Skeletal muscle satellite cell (primary cell): ENCODE data around the genes IQCJ, IQCJ-SCHIP1 and SMC4.

- CAGE, long polyA plus RNA: no peak
Observed at GRCh38 chr3:157127787-157128181, 32.2 kb downstream of the CCNL1 start.

GRCh38 chr3:157155549-157156304 lies 4.2 kb downstream of the CCNL1 start:
- CAGE, long polyA plus RNA: no peak

DNA sequence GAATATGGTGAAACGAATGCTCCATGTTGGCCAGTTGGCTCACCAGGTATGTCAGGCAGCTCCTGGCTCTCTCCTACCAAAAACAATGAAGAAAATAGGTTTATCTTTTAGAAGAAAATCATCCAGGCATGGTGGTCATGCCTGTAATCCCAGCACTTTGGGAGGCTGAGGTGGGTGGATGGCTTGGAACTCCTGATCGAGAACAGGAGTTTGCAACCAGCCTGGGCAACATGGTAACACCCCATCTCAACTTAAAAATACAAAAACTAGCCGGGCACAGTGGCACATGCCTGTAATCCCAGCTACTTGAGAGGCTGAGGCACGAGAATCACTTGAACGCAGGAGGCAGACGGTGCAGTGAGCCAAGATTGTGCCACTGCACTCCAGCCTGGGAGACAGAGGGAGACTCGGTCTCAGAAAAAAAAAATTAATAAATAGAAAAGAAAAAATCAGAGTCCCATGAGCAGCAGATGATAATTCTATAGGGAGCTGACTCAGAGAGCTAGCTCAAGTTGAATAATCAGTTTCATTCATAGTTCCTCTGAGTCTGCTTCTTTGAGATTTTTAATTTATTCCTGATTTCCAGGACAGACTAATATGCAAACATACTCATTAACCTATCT lies 55.2 kb upstream of the PTX3 start:
- CAGE, long polyA plus RNA: no peak

GRCh38 chr3:158585299-158585609 lies 14.3 kb downstream of the MLF1 start:
- CAGE, long polyA plus RNA: no peak

- CAGE, long polyA plus RNA: no peak
Observed at GRCh38 chr3:158633124-158633412, 11.3 kb upstream of the GFM1 start.

DNA sequence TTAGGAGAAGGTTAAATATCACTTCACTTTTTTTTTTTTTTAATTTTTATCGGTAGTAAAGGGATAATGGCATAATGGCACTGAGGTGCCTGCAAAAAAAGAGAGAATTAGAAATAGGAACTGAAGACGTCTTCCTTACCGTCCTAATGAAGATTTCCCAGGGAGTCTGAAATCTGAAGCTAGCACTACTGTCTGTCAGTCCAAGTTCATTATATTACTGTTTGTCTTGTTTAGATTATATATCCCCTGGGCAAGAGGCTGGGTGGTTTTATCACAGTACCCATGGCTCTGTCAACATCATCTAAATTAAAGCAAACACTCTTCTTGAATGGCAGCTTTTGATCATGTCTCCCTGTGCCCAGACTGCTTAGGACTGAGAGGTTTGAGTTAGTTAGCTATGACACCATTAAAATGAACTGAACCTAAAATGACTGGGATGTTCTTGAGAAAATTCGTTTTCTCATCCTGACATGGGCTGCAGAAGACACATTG lies 23.9 kb upstream of the IQCJ start:
- CAGE, long polyA plus RNA: no peak

DNA sequence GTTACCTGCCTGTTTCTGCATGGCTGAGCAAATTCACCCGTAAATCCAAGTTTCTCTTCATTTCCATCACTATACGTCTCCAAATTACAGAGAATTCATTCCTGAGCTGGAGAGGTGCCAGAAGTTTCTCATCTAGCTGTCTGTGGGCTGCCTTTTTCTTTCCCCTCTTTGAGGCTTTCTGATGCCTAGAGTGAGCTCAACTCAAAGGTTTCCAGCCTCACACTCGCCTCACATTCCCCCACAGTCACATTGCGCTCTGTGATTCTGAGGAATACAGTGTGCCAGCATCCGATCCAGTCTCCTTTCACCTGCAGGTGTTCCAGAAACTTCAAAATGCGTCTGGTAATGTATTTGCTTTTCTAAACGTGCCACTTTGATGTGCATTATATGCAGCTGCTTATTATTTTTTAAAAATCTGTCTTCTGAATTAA lies at the start of gene IQCJ:
TSS of gene IQCJ (plus strand) at position 220 of the 431 bp plus-strand sequence.
- CAGE, long polyA plus RNA: no peak

DNA sequence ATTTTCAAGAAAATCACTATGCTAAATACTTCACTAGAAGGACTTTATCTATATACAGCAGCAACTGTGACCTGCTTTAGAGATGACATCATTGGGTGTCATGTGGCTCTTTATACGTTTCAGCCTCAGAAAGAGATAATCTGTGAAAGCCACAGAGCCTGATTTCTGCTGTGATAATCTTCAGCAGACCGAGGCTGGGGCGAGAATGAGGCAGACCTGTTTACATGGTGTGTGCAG lies at the start of gene IQCJ-SCHIP1:
TSS of gene IQCJ-SCHIP1 (plus strand) at position 128 of the 237 bp plus-strand sequence.
- CAGE, long polyA plus RNA: no peak

- CAGE, long polyA plus RNA: no peak
Observed at GRCh38 chr3:159806385-159806778, 418.8 kb upstream of the C3orf80 start.

GRCh38 chr3:159881465-159882429 lies 343.5 kb upstream of the C3orf80 start:
- CAGE, long polyA plus RNA: no peak

DNA sequence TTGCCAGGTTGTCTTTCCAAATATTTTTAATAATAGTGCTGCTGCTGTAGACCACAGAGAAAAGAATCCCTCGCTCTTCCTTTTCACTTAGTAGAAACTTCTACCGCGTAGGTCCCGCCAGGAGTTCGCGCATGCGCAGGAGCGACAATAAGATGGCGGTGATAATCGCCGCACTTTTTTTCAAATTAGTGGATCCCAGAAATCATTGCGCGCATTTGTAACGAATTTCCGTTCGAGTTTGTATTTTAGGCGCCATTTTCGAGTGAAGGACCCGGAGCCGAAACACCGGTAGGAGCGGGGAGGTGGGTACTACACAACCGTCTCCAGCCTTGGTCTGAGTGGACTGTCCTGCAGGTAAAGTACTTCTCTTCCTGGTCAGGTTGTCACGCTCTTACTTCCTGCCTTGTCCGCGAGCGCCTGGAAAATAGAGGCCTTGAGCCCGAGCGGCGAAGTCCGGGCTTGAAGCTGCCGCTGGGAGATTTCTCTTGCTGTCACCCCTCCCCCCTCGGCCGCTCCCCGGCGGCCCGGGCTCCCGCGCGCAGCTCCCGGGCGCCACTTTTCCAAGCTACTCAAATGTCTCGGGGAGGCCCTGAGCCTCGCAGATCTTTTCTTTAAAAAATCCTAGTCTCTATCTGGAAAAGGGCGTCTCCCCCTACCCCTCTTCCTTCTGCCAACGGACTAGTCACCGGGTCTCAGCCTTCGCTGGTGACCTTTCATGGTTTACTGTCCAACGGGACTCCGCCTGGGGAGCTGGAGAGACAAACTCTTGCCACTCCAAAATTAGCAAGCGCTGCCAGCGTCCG lies at the start of gene SMC4:
TSS of gene SMC4 (plus strand) at position 255 of the 803 bp plus-strand sequence.
- CAGE, long polyA plus RNA: no peak

DNA sequence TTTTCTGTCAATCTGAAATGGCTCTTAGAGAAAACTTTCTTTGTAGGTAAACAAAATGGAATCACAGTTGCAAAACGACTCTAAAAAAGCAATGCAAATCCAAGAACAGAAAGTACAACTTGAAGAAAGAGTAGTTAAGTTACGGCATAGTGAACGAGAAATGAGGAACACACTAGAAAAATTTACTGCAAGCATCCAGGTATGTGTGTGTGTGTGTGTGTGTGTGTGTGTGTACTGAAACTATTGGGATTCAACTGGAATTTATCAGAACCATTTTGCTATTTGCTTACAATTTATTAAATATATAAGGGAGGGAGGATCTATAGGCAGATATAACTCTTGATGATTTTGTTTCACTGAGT lies 24.8 kb downstream of the TRIM59 start:
- CAGE, long polyA plus RNA: no peak

DNA sequence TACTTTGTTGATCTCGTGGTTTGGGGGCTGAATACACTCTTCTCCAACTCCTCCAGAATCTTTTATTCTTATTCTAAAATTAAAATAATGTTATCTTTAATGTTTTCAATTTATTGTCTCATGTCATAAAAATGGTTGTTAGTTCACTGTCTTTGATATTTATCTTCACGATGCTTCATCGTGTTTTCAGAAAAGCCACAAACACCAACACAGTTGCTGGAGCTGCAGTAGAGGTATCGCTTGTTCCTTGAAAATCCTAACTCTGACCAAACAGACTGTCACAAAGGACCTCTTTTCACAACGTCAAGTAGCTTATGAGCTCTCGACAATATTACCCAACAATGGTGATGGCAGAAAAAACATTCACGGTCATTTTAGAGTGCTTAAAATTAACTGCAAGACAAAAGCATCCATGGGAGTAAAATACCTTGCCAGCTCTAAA lies 842 bp downstream of the TRIM59 start:
- CAGE, long polyA plus RNA: no peak

DNA sequence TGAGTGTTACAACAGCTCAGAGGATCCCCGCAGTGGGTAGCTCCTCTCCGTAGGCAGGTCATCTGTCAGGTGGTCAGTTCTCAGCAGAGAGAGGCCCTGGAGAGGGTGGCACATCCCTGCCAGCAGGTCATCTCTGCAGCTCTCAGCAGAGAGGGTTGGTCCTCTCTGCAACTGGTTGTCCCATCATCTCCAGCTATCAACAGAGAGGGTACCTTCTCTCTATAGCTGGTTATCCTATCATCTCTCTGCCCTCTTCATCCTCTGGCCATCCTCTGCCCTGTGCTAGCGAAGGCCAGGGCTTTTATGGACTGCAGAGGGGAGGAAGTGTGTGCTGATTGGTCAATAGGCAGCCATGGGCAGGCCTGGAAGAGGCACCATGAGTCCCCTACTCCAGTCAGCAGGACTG lies 10.3 kb upstream of the TRIM59 start:
- CAGE, long polyA plus RNA: no peak

DNA sequence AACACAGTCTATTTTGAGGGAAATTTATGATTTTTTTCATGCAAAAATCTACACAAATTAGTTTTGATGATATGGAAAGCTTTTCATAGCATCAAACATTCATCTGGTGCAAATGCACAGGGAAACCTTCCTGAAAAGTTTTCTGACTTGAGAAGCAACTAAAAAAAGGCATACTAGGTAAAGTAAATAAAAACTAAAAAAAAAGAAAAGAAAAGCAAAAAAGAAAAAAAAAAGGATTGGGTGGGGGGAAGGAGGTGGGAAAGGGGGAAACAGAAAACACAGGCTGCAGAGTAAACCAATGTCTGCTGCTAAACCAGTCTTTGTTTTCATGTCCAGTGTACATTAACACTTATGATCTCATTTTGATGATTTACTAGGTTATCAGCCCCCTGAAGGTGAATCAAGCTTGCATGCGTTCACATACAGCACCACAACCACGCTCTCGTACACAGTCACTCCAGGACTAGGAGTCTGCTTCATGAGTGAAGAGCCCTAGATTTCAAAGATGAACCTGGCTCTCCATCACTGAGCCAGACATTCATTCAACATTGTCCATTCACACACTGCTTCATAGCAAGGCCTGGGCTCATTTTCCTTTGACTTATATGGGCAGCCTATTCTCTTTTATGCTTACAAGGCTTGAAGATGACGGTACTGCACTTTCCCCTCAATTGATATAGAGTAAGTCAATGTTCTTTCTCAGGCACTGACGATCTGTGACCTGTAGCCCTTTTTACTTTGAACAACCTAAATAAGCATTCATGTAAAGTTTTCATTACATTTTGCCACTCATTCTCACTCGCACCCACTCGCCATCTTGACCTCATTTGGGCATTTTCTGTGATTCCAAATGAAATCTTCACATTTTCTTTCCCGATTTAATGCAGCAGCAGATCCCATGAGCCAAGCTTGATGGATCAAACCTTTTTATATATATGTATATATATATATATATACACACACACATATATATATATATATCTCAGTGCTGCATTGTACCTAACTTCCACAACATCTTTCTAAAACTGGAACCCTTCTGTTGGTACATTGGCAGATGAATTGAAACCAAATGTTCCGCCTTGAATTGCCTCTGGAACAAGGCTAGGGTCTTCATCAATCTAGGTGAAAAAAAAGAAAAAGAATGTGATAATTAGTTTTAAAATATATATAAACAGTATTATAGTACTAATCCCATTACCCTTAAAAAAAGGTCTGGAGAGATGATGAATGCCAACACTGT lies 51.9 kb upstream of the TRIM59 start:
- CAGE, long polyA plus RNA: start-site peak on the minus strand centred at position 371 of the sequence, 44 bp wide, 48 and 37 reads in 2 replicates

- CAGE, long polyA plus RNA: no peak
Observed at GRCh38 chr3:160757080-160757819, 1.2 kb downstream of the PPM1L start.

DNA sequence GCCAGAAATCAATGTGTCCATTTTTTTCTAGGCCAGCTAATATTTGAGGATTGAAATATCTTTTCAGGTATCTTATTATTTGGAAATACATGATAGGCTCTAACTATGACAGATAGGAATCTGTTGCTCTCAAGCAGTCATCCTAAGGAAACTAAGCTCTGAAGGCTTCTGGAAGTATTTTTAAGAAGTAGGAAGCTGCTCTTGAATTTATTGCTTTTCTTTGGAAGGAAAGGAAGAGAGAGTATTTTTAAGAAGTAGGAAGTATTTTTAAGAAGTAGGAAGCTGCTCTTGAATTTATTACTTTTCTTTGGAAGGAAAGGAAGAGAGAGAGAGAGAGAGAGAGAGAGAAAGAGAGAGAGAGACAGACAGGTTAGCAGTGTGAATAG lies 80.0 kb downstream of the PPM1L start:
- CAGE, long polyA plus RNA: no peak

DNA sequence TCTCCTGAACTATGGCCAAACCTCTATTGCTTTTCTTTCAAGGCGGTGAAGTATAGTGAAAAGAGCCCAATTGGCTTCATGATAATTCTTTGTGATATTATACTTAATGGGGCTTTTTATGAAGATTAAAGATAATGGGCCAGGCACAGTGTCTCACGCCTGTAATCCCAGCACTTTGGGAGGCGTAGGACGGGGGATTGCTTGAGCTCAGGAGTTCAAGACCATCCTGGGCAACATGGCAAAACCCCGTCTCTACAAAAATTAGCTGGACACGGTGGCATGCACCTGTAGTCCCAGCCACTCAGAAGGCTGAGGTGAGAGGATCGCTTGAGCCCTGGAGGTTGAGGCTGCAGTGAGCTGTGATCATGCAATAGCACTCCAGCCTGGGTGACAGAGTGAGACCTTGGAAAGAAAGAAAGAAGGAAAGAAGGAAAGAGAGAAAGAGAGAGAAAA lies 124.9 kb downstream of the B3GALNT1 start:
- CAGE, long polyA plus RNA: no peak

DNA sequence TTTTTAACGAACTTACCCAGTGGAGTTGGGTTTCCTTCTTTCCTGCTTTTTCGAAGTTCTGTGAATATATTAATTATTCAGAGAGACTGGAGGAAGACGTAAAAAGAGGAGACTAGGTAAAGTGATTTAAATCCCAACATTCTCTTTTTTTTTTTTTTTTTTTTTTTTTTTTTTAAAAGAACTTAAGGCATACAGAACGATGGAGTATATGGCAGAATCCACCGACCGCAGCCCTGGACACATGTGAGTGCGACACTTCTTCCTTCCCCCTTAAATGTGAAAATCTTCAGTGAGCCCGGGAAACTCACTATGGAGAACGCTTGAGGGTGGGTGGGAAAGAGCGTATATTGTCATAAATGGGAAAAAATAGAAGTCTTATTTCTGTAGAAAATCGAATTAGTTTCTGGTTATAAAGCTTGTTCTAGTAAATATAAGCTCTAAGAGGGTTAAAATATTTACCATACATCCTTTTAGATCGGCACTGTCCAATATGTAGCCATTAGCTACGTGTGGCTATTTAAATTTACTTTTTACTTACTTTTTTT lies 776 bp downstream of the NMD3 start:
- CAGE, long polyA plus RNA: no peak

DNA sequence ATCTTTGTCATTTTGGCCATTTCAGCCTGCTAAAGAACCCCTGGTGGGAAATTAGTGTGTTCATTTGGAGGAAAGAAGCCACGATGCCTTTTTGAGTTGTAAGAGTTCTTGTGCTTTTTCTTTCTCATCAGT lies 627.6 kb downstream of the SI start:
- CAGE, long polyA plus RNA: no peak